Measurements from ENCODE around the gene FAM210A.

GRCh38 chr18:13464782-13465514 is 246.4 kb downstream of the LDLRAD4 start:
- RRBS: 6% methylated on average over 2 of the region's 16 CpGs

DNA sequence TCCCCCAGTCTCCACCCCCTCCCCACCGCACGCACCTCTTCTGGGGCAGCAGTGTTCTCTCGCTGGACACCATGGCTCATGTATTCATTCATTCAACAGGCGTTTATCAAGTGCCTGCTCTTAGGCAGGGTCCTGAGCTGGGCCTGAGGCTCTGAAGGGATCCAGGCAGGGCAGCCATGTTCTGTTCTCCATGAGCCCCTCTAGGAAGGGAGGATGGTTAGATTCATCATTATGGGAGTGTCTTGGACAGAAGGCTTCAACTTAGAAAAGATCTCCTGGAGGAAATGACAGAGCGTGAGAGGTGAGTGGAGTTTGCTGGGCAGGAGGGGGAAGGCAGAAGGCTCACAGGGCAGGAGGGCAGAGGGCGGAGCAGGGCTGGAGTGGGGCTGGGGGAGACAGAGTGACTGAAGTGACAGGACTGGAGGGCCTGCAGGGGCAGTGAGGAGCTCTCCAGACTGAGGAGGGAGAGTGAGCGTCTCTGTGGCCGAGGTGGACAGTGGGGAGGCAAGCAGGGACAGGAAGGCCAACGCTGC is 244.7 kb downstream of the FAM210A start:
- RRBS: no CpG with 5 or more reads among the region's 9 CpGs

GRCh38 chr18:13501244-13501710 is 225.1 kb downstream of the FAM210A start:
- RRBS: no CpG with 5 or more reads among the region's 9 CpGs

DNA sequence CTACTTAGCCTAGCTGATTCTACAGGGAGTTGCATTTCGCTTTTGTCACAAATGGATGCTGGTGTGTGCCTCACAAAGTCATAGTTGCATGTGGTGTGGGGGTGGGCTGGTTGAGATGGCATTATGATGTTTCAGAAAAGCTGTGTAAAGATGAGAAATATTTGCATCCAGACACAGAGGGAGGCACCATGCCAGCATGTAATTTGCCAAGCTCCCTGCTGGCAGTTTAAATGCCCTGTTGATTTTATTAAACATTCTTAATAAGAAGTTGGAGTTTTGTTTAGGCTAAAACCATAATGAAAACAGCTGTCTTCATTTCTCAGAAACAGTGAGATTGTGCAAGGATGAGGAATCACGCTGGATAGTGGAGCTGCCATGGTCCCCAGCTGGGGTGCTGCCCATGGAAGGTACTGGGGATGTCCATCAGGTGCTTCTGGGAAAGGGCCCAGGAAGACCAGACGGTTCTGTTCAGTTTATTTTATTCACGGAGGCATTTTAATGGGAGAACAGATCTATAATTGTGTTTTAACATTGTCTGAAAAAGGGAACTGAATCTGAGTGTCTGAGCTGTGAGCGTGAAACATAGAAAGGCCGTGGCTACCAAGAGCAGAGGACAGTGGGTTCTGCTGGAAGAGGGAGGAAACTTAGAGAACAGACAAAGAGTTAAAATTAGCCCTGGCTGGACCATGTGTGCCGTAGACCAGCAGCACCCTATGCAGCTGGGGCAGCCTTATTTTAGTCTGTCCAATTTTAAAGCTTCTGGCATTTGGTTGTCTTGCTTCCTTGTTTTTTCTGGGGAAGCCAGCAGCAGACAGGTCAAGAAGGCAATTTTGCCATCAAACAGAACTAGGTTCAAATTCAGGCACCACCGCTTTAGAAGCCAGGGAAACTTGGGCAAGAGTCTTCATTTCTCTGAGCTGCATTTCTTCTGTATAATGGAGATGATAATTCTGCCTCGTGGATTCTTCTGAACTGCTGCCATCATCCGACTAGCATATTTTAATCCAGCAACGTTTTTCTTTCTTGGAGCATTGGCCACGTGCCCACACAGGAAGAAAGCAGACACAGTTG is 177.0 kb downstream of the FAM210A start:
- RRBS: no CpG with 5 or more reads among the region's 12 CpGs

GRCh38 chr18:13563134-13563833 is 163.1 kb downstream of the FAM210A start:
- RRBS: no CpG with 5 or more reads among the region's 10 CpGs

- RRBS: 2% methylated on average over 24 of the region's 97 CpGs
These were observed at the start of gene FAM210A for GRCh38 chr18:13725780-13726814. Gene FAM210A (minus strand): TSS chr18:13726558.

DNA sequence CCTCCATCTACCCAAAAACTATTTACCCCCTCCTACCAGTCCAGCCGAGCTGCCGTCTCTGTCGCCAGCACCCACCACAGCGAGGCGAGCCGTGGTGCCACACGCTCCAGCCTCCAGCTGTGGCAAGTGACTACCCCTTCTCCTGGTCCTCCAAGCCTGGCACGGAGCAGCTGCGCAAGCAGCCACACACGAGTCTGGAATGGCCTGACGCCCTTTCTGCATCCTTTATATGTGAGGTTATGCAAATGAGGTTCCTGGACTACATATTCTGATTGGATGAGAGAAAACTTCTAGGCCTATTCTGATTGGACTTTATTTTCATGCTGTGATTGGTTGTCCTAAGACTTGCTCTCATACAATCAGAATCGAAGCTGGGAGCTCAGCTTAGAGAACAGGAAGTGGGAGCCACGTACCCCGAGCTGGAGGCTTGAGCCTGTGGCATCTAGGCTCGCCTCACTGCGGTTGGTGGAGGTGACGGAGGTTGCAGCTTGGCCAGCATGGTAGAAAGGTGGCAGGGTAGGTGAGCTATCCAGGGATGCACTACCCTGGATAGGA is 99.0 kb upstream of the POTEC start:
- RRBS: no CpG with 5 or more reads among the region's 17 CpGs

- RRBS: no CpG with 5 or more reads among the region's 4 CpGs
These were observed 141.3 kb downstream of the ROCK1 start for GRCh38 chr18:20970291-20970759.

DNA sequence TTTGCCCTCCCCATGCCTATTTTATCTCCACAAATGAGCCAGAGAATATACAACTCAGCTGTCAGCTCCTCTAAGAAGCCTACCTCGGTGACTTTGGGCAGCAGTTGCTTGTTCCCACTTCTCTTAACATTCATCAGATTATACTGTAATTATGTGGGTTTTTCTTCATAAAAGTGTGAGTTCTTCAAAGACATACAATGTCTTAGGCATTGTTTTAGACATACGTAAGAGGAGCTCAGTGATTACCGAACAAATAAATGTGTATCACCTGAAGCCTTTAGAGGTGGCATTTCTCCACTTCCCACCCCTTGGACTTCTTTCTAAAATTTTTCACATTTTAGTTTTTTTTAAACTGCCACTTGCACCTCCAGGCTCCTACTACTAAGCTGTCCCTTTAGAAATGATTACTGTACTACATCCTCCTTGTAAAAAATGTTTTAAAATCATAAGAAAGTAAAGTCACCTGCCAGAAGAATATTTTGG is 82.0 kb downstream of the ESCO1 start:
- RRBS: no CpG with 5 or more reads among the region's 3 CpGs

GRCh38 chr18:21529412-21529987 is 71.0 kb downstream of the ESCO1 start:
- RRBS: no CpG with 5 or more reads among the region's 2 CpGs

DNA sequence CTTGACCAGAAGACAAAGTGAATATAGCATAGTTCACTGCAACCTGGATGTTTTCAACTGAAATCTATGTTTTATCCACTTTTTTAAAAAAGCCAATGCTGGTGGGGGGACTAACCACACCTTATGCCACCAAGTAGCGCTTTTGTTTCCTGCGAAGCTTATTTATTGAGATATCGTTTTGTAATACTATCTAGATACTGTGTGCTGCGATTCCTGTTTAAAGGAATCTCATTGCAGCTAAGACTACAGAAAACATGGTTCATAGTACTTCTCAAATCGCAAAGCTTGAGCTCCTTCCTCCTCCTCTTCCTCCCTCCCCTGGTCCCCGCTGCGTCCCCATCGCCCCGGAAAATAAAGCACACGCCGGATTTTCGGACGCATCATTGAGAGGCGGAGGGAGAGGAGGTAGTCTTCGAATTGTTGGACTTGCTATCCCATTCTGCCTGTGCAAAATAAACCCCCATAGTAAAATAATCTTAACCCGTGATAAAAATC is 1.1 kb downstream of the ESCO1 start:
- RRBS: no CpG with 5 or more reads among the region's 16 CpGs

GRCh38 chr18:21768456-21769040 is 28.0 kb downstream of the MIB1 start:
- RRBS: no CpG with 5 or more reads among the region's 4 CpGs

GRCh38 chr18:21803576-21804780 is 63.4 kb downstream of the MIB1 start:
- RRBS: no CpG with 5 or more reads among the region's 6 CpGs

DNA sequence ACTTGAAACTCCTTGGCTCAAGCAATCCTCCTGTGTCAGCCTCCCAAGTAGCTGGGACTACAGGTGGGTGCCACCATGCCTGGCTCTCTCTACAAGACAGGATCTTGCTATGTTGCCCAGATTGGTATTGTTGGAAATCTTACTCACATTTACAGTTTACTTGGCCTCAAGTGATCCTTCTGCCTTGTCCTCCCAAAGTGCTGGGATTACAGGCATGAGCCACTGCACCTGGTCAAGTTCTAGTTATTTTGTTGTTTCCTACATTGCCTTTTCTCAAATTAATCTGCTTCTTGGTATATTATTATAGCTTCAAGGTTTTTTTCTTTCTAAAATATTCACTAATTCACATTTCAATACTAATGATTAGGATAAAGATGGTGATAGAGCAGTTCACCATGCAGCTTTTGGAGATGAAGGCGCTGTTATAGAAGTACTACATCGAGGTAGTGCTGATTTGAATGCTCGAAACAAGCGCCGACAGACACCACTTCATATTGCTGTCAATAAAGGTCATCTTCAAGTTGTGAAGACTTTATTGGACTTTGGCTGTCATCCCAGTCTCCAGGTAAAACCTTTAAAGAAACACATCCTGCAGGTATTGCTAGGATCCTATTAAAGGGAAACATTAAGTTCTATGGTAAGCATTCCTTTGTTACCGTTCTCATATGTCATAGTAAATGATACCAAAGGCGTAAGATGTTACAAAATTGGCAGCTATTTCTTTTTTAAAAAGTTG is 74.8 kb downstream of the MIB1 start:
- RRBS: no CpG with 5 or more reads among the region's 7 CpGs

DNA sequence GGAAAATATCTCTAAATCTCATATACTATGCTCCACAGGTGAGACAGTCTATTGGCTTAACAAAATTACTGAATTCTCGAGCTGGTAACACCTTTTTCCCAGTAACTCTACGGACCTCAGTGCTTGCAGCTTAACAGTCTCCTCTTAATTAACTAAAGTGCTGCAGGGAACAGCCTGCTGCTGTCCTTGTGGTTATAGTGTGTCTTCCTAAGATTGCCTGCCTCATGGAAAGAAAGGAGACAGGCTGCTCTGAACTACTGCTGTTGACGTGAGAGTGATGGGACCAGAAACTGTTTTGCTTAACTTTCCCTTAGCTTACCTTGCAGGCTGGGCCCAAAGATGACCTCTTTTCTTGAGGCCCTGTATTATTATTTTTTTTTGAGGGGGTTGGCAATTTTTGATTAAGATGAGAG is 93.3 kb downstream of the MIB1 start:
- RRBS: no CpG with 5 or more reads among the region's 3 CpGs

- RRBS: no CpG with 5 or more reads among the region's 9 CpGs
These were observed 170.8 kb upstream of the GATA6 start for GRCh38 chr18:21998557-21998948.

DNA sequence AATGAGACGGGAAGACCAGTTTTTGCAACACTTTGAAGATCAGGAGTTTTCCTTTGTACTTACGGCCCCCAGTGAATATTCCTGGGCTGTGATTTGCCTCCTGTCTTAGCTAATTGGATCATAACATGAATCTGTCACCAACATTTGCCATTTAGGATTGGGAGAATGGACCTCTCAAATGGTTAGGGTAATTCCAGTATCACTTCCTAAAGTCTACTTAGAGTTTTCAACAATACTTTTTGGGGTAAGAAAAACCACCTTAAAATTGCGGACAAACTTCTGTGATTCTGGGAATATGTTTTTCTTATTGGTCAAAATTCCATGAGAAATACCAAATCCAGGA is 136.7 kb upstream of the GATA6 start:
- RRBS: no CpG with 5 or more reads among the region's 3 CpGs

DNA sequence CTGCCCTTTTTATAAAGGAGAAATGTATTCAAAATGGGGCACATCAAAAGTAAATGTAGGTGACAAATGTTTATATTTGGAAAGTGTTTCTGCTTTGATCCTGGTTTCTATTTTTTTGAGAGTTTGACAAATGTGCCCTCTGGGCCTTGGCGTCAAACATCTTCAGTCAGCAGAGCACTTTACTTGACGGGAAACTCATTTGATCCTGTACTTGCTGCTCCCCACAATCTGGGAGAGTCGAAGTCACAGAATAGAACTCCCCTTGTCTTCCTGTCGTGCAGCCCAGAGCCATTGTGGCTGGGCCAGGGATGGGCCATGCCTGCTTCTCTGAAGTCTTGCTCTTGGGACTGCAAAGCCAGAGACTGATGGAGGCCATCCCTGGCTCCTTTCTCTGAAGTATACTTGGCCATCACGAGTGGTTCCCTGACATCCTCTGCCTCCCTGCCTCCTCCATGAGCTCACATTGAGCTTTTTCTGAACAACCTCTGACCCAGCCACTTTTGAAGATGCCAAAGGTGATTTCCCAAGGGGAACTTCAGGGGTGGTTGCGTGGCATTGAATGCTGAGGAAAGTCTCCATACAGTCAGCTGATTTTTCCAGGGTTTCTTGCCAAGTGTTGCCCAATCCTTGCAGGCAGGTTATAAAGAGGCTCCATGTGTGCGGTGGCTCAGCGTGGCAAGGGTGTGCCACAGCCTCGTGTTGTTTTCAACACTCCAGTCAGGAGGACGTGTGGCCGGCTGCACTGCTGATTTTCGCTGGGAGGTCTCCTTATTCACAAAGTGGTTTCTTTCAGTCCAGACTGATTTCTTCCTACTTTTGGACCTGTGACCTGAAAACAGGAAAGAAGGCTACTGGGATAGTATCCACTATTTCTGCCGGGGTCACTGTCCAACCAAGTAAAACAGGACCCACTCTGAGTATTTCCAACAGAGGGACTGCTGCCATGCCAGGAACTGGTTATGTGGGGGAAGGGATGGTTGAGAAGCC is 81.5 kb upstream of the GATA6 start:
- RRBS: no CpG with 5 or more reads among the region's 13 CpGs

GRCh38 chr18:22196094-22196805 is 26.9 kb downstream of the GATA6 start:
- RRBS: no CpG with 5 or more reads among the region's 4 CpGs

DNA sequence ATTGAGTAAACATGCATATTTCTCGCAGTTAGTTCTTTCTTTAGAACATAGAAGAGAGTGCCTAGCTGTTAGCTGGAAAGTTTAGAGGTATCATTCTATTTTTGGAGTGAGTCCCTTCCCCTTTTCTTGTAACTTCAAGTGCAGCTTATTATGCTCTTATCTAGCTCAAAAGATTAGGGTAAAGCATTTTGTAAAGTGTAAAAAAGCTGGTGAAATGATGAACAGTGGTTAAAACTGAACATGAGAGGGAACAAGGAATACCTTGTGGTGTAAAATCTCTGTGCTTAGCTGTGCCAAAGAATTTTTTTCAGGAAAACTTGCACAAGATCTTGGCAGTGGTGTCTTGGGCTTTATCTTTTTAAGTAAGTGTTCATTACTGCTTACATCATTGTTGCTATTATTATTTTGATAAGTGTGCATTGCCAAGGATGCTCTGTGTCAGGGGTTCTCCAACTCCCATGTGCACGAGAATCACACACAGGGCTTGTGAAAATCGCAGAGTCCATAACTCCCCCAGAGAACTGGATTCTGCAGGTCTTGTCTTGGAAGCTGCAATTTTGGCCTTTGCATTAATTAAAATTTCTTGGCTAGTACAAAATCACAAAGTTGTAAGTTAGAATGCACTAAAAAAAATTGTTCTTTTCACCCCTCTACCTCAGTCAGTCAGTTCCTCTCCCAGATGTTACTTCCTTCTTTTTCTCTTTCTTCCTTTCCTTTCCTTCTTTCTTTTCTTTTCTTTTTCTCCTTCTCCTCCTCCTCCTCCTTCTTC is 37.6 kb downstream of the GATA6 start:
- RRBS: no CpG with 5 or more reads among the region's 3 CpGs

Measured in GM12892 (cell line).